Hematopoietic multipotent progenitor cell (in vitro differentiated cells): Measurements from ENCODE around the gene IL17RA.

DNA sequence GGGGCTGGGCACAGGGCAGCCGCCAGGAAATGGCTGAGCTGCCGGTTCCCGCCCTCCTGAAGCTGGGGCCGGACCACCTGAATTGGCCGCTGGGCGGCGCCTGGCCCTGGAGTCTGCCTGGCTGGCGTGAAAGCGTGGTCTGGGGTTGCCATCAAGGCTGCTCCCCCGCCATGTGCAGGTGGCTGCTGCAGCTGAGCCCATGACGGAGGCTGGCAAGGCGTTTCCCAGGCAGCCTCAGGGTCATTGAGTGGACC is 85.8 kb downstream of the POTEH start:
- CAGE, long polyA plus RNA = no peak

DNA sequence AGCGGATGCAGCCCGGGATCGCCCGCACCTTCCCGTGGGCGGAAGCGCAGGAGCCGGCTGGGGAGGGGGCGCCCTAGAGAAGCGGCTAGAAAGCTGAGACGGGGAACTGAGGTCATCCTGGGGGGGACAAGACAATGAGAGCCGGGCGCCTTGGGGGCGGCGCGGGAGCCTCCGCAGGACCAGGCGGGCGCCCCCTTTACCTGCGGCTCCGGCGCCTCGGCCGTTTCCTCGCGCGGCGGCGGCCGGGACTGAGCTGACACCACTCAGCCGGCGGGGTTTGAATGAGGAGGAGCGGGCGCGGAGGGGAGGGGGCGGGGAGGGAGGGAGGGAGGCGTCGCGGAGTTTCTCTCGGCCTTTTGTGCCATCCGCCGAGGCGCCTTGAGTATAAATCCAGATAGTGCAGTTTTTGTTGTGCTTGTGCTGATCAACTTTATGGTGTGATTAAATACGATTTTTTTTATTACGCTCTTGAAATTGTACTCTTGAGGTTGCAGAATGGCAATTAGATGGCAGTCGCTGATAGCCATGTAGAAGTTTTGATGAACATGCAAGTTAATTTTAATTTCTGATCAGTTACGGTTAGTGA is 17.4 kb upstream of the CCT8L2 start:
- CAGE, long polyA plus RNA = no peak

- CAGE, long polyA plus RNA = no peak
Observed at GRCh38 chr22:17035120-17035835, 27.3 kb upstream of the GAB4 start.

GRCh38 chr22:17048368-17048887 is 36.4 kb upstream of the IL17RA start:
- CAGE, long polyA plus RNA = no peak

DNA sequence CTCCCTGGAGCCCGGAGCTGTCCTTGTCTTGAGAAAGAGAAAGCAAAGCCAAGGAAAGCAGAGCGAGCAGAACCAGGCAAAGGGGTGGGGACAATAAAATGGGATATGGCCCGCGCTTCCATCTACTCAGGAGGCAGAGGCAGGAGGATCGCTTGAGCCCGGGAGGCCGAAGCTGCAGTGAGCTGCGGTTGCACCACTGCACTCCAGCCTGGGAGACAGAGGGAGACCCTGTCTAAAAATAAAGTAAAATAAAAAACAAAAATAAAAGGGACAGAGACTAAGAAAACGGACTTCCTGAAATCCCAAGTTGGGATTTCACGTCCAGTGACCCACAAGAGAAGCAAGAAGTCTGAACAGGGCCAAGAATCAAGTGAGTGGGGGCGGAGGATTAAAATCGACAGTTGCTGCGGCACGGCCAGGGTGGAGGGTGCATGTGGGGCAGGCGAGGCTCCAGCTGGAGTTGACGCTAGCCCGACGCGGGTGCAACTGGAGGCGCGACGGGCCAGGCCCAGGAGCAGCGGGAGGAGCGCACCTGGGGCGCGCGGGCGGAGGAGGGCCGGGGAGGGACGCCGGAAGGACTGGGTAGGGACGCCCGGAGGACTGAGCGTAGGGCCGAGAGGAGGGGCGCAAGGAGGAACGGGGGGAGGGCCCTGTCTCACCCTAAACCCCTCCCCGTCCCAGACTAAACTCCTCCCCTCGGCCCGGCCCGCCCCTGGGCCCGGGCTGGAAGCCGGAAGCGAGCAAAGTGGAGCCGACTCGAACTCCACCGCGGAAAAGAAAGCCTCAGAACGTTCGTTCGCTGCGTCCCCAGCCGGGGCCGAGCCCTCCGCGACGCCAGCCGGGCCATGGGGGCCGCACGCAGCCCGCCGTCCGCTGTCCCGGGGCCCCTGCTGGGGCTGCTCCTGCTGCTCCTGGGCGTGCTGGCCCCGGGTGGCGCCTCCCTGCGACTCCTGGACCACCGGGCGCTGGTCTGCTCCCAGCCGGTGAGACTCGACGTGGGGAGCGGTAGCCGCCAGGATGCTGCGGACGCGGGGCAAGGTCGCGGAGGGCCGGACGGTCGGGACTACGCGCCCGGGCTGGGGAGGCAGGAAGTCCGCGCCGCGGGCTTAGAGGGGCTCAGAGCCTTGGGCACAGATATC is at the start of gene IL17RA:
Gene IL17RA, plus strand, starts transcription at position 754 of the 1,139 bp plus-strand sequence.
- CAGE, long polyA plus RNA = no peak

- CAGE, long polyA plus RNA = no peak
Observed at GRCh38 chr22:17116778-17117528, 4.2 kb downstream of the TMEM121B start.

GRCh38 chr22:17159306-17159531 is 142 bp upstream of the HDHD5 start:
- CAGE, long polyA plus RNA = start-site peak on the plus strand at chr22:17159357-17159373, 18 reads

- CAGE, long polyA plus RNA = no peak
Observed at GRCh38 chr22:17230053-17230723, 11.0 kb upstream of the ADA2 start.

GRCh38 chr22:17236839-17237469 is 17.7 kb upstream of the ADA2 start:
- CAGE, long polyA plus RNA = no peak

- CAGE, long polyA plus RNA = no peak
Observed at GRCh38 chr22:17257476-17258520, 38.6 kb upstream of the ADA2 start.

DNA sequence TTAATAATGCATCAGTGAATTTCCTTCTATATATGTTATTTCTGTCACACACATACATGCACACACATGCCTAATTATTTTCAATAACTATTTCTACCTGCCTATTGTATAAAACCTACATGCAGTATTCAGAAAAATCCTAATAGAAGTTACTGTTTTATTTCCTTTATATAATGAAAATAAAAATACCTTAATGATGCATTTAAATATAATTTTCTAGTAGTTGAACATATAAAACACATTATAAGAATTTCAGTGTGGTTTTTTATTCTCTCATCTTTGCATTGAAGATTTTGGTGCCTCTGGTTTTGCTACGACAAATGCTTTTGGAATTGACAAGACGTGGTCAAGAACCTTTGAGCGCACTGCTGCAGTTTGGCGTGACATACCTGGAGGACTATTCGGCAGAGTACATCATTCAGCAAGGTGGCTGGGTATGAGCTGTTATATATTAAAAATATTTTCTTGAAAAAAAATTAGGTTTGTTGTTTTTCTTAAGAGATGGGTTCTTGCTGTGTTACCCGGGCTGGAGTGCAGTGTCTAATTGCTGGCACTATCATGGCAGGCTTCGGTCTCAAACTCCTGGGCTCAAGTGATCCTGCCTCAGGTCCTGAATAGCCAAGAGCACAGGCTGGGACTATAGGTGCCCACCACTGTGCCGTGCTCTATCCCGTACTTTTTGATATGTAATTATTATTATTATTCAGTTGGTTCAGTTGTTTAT is 63.6 kb downstream of the BCL2L13 start:
- CAGE, long polyA plus RNA = no peak

- CAGE, long polyA plus RNA = no peak
Observed at GRCh38 chr22:17780504-17781054, 6.3 kb upstream of the BID start.

DNA sequence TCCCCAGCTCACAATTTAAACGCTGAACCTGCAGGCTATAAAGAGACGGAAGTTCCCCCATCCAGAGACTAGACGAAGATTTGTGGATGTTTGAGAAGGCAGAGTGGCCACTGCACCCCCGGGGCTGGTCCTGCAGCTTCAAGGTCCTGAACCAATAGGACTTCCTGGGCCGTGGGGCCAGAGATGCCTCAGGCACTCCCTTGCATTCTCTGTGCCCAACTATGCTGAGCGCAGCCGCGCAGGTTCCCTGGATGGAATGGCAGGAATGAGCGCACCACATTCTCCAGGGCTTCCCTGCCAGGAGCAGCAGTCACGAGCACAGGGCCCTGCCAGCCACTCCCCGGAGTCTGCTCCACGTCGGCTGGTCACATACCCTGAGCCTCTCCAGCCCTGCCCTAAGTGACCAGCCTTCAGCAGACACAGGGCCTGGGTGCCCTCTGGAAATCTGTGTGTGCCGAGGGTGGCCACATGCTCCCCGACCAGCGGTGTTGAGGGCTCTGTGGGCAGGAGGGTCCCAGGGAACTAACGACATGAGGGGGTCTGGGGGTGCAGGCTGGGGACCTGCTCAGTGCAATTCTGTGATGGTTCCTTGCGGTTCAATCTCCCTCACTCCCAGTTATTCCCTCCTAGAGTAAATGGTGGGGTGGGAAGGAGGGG is 33.8 kb upstream of the BID start:
- CAGE, long polyA plus RNA = no peak

DNA sequence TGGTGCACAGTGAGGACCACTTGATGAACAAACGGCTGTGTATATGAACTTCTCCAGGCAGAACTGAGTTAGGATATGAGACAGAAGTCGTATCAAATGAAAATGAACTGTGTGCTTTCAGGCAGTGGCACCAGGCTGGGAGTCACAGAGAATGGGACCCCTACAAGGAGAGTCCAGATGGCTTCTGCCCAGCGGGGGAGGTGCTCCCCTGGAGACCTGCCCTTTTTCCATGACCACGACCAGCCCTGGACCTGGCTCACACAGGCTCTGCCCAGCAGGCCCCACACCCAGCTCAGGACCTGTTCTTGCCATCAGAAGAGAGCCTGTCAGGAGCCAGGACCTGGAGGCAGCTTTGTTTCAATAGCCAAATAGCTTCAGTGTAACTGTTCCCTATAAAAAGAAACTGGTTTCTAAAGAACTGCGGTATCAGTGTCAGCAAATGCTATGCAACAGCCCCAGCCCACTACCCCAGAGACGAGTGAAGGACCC is 104.8 kb downstream of the MICAL3 start:
- CAGE, long polyA plus RNA = no peak

DNA sequence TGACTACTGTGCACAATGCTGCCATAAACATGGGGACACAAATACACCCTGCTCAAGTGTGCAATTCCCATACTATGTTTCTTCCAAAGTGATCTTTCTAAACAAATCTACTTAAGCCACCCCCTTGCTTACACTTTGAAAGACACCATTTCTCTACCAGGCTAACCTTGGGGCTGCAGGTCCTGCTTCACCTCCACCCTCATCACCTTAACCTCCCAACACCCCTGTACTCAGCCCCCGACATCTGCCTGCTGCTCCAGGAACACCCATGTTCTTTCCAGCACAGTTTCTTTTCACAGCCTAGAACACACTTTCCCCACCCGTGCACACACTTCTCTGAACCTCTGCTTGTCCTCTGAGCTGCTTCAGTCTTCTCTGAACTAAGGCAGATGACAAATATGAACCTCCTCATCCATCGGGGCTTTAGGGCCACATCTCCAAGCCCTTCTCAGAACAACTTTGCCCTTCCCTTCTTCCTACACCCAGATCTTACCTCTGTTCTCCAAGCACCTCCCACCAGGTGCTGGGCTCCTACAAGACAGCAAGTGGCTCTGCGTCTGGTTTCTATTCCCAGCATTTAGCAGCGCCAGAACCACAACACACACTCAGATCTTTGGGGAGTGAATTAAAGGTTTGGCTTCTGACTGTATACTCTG is 96.9 kb downstream of the MICAL3 start:
- CAGE, long polyA plus RNA = no peak

DNA sequence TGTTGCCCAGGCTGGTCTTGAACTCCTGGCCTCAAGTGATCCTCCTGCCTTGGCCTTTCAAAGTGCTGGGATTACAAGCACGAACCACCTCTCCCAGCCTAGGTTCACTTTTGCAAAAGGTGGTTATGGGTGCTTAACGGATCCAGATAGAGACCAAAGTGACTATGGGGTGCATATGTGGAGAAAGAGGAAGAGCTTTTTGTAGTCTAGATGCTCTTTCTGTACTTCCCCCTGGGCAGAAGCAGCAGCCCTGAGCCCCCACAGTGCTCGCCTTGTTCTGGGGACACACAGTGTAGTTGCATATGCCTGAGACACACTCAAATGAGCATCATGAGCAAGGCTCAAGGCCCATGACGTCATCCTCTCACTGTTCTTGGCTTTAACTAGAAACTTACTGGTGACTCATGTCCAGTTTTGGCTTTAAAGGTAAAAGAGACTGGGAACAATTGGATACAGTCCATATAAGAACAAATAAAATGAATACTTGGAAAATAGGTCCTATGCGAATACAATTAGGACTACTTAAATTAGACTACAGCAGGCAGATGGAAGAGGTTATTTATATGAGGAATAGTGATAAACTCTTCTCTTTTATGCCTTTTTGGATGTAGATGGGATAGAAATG is 20.2 kb upstream of the PEX26 start:
- CAGE, long polyA plus RNA = no peak

GRCh38 chr22:18087370-18087863 is 9.6 kb downstream of the PEX26 start:
- CAGE, long polyA plus RNA = no peak

- CAGE, long polyA plus RNA = no peak
Observed at GRCh38 chr22:18113614-18113867, 2.9 kb downstream of the TUBA8 start.

DNA sequence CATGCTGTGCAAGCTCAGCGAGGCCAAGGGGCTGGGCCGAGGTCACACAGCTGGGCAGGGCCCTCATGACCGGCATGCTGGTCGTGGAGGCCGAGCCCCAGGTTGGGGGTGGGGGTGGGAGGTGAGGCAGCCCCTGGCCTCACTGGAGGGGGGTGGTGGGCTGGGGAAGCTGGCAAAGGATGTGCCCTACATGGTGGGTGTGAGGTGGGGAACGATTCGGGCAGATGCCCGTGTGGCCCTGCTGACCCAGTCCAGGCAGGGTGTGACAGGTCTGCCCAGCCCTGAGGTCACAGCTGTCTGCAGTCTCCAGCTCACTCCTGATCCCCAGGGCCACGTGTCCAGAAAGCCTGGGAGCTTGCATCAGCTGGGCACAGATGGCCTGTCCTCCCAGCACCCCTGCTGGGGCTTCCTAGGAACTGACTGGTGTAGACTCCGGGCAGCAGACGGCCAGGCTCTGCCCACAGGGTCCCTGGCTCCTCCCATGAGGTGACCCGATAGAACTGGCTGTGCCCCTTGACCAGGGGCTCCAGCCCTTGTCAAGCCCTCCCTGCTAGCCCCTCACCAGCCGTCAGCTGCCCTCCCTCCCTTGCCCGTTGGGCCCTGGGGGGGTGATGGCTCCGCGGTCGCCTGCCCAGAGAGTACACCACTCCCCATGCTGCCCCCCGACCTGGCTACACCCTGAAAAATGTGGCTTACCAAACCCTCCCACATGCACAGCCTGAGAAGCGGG is 31.5 kb upstream of the PRODH start:
- CAGE, long polyA plus RNA = no peak

- CAGE, long polyA plus RNA = no peak
Observed at GRCh38 chr22:18969916-18971197, 34.3 kb upstream of the PRODH start.